ENCODE data around the gene HES6.

DNA sequence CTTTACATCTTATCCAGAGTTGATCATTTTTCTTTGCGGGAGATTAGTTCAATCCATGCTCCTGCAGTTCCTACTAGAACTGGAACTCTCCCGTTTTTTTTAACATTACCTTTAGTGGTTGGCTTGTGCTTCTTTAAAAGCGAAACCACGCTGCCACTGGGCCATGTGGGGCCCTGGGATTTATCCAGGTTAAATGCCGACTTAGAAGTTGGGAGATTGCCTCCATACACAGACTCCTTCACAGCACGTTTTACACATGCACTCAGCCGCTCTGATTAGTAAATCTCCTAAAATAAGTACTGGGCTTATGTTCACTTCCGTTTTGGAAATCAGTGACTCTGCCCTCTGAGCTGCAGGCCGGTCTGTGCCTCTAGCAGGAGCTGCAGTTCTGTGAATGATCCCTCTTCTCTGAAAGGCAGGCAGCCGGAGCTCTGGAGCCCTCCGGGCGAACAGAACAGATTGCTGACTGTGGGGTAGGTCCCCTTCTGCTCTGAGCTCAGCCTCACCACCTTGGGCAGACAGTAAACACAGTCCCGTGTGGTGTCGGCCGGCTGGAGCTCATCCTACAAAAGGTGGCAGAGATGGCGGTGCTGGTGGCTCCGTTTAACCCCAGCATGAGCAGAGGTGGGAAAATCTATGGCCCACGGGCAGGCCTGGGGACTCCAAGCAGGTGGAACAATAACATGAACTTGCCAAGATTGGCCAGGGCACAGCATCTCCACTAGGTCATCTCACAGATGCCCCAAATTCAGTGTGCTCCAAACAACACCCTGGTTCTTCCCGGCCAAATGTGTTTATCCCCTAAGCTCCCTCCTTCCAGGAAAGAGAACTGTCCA is 9.8 kb upstream of the RAB17 start:
- PRO-cap, result no peak
- RAMPAGE, long total RNA, result no peak

- PRO-cap, result no peak
- RAMPAGE, long total RNA, result no peak
These were observed 35.3 kb downstream of the LRRFIP1 start for GRCh38 chr2:237662541-237663190.

DNA sequence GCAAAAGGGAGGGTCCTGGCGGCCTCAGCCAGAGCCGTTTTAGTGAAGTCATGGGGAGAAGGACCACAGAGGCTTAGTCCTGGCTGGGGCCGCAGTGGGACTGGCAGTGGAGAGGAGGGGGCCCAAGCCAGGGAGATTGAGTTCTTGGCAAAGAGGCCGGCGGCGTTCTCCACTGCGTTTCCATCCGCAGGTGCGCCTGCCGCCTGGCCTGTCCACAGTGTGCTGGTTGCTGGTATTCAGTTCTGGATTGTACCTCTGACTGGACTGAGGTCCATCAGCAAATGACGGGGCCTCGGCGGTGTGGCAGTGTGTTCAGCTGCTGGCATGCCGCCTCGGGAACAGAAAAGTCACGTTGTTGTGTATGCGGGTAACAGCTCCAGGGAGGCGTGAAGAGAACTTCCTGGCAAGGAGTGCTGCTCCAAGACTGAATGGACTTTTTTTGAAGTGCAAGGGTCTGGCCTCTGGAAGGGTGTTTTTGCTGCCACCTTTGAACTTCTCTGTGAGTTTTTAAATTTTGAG is 36.8 kb downstream of the LRRFIP1 start:
- PRO-cap, result no peak
- RAMPAGE, long total RNA, result no peak

DNA sequence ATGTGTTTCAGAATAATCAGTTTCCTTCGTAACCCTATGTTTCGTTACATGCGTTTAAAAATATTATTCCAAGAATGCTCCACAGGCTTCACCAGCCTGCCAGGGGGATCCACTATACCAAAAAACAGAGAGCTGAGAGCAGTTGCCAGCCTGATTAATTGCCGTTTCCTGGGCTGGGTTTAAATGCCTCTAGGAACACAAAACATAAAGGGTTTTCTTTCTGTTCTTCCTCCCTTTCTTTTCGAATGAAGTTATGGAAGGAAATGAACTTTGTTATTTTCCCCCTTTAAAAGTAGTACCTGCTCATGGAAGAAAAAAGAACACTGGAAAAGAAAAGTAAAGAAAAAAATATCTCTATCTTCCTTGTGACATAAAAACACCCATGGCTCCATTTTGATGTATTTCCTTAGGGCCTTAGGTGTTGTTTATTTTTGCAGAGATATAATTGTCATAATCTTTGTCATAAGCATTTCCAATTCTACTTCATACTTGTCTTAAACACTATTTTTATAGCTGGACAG is 48.1 kb downstream of the LRRFIP1 start:
- PRO-cap, result no peak
- RAMPAGE, long total RNA, result no peak

- PRO-cap, result no peak
- RAMPAGE, long total RNA, result no peak
These were observed 62.1 kb downstream of the LRRFIP1 start for GRCh38 chr2:237689196-237690274.

DNA sequence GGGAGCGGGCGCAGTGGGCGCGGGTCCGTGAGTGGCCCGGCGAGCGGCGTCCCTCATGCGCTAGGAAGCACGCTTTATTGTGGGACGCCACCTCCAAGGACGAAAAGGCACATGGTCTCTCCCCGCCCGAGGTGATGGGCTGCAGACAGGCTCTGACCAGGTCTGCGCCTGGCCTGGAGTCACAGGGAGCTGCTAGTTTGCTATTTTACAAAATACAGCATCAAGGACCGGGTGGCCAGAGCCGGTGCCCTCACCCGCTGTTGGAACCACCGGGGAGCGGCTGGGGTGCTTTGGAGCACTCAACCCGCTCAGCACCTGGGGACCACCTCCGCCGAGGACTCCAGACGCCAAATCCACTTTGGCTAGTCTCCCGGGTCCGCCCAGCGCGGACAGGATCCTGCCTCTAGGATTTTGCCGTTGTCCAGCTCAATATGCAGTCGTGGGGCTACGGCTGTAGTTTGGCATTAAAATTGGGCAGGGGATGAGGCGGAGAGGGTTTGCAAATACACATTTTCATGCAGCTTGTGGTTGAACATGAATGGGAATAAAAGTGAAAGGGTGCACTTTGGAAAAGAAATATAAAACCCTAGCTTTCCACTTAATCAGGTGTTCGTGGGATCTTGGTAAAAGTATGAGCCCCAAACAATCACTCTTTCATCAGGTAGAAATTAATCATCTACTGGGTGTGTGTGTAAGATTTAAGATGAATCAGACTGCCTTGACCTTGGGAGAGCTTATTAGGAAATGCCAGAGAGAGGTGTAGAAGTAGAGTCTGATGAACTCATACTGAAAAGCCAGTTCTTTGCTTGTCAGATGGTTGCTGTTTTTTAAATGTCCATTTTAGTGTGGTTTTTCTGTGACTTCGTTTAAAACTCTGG is 65.5 kb downstream of the LRRFIP1 start:
- PRO-cap, result no peak
- RAMPAGE, long total RNA, result no peak

GRCh38 chr2:237715522-237716159 is 82.9 kb upstream of the RBM44 start:
- PRO-cap, result no peak
- RAMPAGE, long total RNA, result no peak

- PRO-cap, result no peak
- RAMPAGE, long total RNA, result no peak
These were observed 74.3 kb upstream of the RBM44 start for GRCh38 chr2:237724225-237724674.

- PRO-cap, result no peak
- RAMPAGE, long total RNA, result no peak
These were observed 26.1 kb downstream of the RAMP1 start for GRCh38 chr2:237885520-237885846.

DNA sequence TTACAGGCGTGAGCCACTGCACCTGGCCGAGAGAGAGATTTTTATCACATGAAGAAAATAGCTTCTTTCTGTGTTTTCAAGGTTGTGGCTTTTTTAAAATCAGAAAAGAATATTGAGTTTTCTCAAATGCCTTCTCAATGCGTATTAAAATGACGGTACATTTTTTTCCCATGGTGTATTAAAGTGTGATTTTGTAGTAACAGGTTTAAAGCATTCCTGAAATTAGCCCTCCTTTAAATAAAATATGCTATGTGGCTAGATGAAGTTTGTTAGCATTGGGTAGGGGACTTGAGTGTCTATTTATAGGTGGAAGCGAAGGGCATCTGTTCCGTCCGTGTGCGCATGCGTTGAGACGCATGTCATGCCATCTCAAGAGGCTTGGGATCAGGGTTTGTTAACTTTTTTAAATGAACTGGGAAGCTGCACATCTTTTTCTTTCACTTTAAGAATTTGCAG is 39.9 kb downstream of the RAMP1 start:
- PRO-cap, result no peak
- RAMPAGE, long total RNA, result no peak

GRCh38 chr2:237902631-237903118 is 43.3 kb downstream of the RAMP1 start:
- PRO-cap, result no peak
- RAMPAGE, long total RNA, result no peak

DNA sequence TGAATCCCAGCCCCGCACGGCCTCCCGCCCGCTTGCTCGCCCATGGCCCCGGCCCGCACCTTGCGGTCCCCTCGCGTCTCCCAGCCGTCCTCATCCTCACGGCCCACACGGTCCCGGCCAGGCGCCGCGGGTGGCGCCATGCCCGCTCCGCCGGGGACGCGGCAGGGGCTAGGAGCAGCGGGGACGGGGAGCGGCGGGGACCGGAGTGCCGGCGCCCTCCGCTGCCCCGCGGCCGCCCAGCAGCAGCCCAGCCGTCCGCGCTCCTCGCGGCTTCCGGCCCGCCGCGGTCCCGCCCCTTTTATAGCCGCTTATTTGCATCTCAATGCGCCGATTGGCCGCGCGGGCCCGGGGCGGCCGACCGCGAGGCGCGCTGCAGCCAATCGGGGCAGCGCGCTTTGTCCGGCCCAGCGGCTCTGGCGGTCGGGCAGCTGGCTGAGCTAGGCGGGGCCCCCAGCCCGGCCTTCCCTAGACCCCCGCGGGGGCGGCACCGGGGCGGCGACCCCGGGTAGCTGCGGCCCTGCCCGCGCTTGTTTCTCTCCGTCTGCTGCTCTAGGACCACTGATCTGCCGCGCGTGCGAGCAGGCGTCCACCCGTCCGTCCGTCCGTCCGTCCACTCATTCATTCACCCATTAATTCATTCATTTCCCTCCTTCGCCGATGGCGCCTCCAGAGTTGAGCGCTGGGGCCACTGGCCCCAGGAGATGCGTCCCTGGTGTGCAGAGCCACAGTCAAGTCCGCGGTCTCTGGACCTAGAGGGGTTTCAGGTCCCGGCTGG is at the start of gene HES6:
Gene HES6 (minus strand): TSS at position 273 of the 775 bp plus-strand sequence.
- PRO-cap, result no peak
- RAMPAGE, long total RNA, result no peak

DNA sequence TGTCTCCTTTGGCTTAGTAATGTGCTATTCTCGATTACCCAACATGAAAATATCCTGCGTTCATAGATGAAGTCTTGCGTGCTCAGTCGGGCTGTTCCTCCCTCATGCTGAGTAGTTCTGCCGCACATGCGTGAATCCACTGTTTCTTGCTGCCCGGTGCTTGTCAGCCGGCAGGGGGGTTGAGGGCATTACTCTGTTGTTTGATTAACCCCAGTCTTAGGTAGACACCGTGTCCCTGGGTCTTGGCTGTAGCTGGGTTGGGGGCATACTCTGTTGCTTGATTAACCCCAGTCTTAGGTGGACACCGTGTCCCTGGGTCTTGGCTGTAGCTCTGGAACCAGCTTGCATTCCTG is 22.2 kb upstream of the ASB1 start:
- PRO-cap, result no peak
- RAMPAGE, long total RNA, result no peak

GRCh38 chr2:238454424-238454853 is 27.7 kb downstream of the ASB1 start:
- PRO-cap, result no peak
- RAMPAGE, long total RNA, result no peak

GRCh38 chr2:238459067-238459552 is 32.4 kb downstream of the ASB1 start:
- PRO-cap, result no peak
- RAMPAGE, long total RNA, result no peak

DNA sequence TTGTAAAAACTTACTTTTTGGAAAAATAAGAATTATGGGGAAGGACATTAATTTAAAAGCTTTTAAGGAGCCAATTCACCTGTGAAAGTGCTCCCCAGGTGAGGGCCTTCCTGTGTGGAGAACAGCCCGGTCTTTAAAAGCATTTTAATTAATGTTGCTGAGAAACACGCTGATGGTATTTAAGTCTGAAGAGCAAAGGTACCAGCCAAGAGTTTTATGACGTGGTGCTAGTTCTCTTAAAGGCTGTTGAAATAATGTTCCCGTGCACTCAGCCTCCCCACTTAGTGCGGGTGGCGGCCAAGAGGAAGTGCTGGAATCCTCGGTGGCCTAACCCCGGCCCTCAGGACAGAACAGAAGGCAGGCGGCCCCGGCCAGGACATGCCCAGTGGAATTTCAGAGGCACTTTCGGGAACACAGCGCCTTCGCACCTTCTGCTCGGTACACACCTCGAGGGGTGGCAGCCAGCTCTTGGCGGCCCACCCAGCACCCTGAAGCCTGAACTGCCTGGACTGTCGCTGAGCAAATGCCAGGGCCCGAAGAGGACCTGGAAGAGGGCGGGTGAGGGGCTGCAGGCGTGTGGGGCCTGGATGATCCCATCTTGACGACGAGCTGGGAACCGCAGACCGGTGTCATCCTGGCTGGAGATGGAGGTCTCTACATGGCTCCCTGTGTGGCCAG is 142.8 kb downstream of the ASB1 start:
- PRO-cap, result no peak
- RAMPAGE, long total RNA, result no peak

- PRO-cap, result no peak
- RAMPAGE, long total RNA, result no peak
These were observed 203.2 kb upstream of the TWIST2 start for GRCh38 chr2:238644524-238645160.

GRCh38 chr2:238720002-238720947 is 127.6 kb upstream of the TWIST2 start:
- PRO-cap, result no peak
- RAMPAGE, long total RNA, result no peak

GRCh38 chr2:238786744-238787167 is 61.1 kb upstream of the TWIST2 start:
- PRO-cap, result no peak
- RAMPAGE, long total RNA, result no peak

DNA sequence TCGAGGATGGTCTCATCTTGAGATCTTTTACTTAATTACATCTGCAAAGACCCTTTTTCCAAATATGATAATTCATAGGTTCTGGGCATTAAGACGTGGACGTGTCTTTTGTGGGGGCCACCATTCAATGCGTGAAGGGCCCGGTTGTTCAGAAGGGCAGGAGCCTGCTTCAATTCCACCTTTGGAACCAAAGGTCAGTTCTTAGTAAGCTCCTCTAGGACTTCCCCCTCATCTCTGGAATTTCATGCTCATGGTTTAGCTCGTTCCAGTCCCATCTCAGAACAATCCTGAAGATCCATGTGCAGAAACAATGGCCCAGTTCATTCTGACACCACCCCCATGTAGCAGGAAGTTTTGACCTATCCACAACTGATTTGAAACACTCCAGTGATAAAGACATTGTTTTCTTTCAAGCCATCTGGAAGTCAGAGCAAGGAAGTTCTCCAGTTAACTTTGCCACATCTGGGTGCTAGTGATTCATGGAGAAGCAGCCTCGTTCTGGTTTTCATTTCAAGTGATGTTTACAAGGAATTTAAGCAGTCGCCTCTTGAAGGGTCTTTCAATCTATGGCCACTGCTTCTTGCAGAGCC is 36.7 kb upstream of the TWIST2 start:
- PRO-cap, result no peak
- RAMPAGE, long total RNA, result no peak